Ureter (tissue), 1 donor: ENCODE measurements around a stretch of chr6.

- PRO-cap: no peak
Observed at GRCh38 chr6:139474839-139475047, 100.3 kb upstream of the CITED2 start.

- PRO-cap: no peak
Observed at GRCh38 chr6:139533496-139533978, 159.1 kb upstream of the CITED2 start.

- PRO-cap: no peak
Observed at GRCh38 chr6:139536659-139537704, 162.5 kb upstream of the CITED2 start.

DNA sequence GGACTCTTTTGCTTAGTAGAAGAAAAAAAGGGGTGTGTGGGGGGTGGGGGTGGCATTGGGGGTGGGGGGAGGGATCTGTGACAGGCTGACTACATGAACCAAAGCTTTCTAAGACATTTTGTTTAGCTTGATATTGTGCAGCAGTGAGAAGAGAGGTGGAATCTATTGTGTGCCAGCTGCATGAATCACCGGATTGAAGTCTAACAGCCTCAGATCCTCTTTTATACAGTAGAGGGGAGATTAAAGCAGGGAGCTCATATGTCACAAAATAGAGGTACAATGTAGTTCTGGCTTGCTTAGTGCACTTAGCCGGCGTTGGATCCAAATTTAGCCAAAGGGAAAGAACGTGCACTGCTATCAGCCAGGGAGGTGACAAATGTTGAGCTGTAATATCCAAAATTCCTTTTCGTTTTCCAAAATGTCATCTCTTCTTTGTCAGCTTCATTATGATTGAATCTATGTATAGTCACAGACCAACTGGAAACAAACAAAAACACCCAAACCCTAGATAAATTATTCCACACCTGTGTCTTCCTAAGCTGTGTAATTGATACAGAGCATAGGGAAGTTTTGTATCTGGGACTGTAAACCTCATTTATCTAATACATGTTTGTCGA is 404.3 kb upstream of the CITED2 start:
- PRO-cap: no peak

DNA sequence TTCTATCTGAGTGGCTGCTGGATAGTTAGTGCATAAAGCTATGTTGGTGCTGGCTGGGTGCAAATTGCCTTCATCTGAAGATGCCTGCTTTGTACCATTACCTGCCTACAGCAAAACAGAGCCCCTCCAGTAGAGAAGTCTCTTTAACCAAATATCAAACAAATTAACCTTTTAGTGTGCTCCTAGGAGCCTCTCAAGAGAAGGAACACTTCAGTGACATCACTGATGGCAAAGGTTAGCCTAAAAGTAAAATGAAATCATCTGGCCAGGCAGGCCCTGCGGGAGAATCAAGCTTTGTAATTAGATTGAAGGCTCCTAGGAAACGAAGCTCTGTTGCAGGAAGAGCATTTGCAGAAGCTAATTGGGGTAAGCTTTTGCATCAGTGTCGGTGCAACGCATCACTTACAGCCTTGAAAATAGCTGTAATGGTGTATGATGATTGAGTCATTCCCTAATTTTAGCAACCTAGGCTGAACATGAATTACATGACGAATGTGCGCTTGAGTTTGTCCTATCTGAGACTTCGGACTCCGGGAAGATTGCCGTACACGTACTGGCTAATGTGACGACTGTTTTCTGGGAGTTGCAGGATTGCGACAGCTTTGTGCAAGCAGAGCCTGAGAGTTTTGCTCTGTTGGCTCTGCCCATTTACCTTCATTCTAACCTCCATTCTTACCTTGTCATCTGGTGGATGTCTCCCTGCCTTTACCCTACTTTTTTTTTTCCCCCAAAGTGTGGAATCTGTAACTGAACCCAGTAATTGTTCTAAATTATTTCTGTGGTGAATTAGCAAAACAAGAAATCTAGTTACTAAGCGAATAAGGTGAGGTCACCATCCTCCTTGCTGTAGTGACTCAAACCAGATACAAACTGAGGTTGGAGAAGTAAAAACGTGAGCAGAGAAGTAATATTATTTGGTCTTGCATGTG is 675.8 kb upstream of the CITED2 start:
- PRO-cap: no peak

DNA sequence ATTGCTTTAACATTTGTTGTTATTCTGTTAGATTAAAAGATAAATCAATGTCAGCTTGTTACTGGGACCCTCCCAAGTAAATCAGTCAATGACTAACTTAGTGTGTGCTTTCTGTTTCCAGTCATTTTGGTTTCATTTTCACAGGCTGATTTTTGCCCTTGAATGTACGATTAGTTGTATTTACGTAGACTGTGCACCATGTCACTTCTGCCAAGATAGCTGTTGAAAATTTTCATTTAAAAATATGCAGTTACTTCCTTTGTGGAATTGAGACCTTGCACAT is 944.7 kb upstream of the CITED2 start:
- PRO-cap: no peak

- PRO-cap: no peak
Observed at GRCh38 chr6:140460171-140460776, 1085.8 kb upstream of the CITED2 start.

GRCh38 chr6:141359954-141360305 is 772.8 kb upstream of the GJE1 start:
- PRO-cap: no peak

DNA sequence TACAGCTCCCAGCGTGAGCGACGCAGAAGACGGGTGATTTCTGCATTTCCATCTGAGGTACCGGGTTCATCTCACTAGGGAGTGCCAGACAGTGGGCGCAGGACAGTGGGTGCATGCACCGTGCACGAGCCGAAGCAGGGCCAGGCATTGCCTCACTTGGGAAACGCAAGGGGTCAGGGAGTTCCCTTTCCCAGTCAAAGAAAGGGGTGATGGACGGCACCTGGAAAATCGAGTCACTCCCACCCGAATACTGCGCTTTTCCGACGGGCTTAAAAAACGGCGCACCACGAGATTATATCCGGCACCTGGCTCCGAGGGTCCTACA is 317.9 kb upstream of the GJE1 start:
- PRO-cap: no peak

DNA sequence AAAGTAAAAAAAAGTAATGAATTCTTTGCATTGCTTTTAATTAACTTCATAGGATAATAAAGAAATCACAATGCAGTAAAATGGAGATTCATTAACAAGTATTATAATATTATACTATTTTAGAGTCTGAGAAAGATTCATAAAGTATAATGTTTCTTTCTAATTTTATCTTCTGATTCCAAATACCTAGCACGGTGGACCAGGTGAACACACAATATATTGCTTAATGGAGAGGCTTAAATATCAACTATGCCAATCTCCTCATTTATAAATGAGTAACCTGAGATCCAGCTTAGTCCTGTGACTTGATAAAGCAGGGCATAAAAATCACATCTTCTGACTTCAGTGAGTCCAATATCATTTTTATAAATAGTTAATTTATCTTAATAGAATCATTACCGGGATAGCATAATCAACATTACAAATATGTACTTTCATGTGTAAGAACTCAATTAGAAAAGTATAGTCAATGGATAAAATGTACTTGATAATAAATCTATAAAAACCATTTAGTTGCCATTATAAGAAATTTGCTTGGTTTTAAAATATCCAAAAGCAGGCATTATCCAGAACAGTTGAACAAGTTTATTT is 144.4 kb upstream of the GJE1 start:
- PRO-cap: no peak

DNA sequence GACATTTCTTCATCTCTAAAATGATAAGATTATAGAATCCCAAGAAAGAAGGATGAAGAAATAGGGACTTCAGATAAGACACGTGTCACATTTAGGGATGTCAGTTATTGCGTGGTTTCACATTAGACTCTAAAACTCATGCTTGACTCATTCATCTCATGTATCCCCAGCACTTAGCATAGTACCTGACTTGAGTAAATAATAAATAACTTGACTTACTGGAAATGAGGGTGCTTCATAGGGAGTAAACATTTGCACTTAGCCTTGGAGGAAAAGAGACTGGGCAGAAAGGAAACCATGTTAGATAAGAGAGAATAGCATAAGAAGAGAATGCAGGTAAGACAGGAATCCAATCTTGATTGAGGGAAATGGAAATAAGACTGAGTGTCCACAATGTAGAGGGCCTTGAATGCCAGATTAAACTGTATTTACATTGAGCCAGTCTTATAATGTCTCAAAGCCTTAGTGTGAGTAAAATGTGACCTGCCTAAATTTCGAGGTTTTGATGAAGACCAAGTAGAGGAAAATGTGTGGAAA is 37.3 kb downstream of the VTA1 start:
- PRO-cap: no peak

GRCh38 chr6:142759996-142760927 is 184.7 kb downstream of the HIVEP2 start:
- PRO-cap: no peak

- PRO-cap: no peak
Observed at GRCh38 chr6:142772724-142773182, 172.2 kb downstream of the HIVEP2 start.

- PRO-cap: no peak
Observed at GRCh38 chr6:142878293-142878934, 66.6 kb downstream of the HIVEP2 start.

DNA sequence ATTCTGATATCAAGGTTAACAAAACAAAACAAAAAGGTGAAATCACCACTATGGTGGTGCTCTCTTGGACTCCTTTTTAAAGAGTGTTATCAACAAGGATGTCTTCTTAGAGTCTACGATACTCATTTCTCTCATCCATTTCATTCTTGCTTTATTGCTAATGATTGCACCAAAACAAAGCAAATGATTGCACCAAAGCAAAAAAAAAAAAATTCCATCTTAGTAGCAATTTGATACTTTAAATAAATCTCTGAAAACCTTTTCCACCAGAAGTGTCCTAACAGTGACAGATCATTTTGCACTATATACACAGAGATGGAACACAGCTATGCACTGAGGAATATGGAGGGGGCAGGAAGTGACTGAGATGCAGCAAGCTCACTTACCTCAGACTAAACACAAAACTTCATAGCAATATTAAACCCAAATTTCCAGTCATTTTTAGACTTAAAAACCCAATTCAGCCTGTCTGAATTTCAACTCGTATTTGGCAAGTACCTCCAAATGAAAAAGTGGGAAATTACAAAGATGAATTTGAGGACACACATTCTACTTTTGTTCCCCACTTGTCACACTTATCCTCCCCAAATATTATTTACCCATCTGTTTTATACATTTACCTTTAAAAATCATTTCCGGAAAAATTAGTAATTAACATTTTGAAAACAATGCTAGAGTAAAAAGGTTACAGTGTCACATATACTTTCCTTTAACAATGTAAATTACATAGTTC is 41.1 kb downstream of the HIVEP2 start:
- PRO-cap: no peak

- PRO-cap: no peak
Observed at GRCh38 chr6:142912978-142913469, 32.0 kb downstream of the HIVEP2 start.

GRCh38 chr6:142921981-142922536 is 22.9 kb downstream of the HIVEP2 start:
- PRO-cap: no peak

DNA sequence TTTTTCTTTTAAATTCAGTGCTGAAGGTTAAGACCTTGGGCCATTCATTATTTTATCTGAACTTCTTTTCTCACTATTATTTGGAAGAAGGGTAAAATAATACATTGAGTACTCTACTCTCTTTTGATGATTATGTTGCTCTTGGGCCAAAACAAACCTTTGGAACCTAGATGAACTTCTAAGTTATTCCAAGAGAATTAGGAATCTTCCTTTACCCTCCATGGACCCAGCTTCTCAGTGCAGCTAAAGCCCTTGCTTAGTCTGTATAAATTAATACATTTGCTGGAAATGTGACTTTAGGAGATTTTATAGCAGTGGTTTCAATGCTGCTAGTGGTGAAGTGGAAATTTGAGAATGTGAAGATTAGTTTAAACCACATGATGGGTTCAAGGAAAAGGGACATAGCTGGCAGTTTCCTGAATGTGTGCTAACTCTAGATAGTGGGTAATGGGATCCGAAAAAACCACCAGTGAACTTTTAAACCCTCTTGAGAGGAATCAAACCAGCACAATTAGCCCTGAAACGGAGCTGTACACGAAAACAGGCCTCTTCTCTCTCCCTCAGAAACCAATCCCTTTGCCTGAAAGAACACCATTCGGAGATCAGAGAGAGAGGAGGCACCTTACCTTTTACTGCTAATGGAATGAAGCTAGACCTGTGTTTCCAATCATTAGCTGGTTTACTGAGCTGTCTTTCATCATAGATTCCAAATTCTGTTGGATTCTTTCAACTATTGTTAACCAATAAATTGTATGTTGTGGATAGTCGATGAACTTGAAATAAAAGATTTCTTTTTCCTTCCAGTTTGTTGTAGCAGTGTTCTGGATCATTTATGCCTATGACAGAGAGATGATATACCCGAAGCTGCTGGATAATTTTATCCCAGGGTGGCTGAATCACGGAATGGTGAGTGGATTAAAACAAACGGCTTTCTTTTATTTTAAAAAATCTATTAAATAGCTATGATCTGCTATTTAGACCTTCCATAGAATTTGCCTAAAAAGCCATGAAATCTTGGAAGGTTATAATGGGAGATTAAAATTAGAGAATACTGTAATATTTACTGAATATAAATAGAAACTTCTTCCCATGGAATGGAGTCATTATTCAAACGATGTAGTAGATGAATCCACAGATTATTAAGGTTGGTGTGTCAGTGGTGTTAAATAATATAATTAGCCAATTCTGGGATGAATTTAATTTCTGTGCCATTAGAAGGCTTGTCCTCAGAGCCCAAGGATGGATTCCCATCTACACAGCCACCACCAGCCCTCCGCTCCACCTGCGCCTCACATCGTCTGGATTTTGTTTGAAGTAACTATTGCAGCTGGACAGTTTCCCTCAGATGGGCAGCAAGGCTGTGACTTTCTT is 104.1 kb downstream of the AIG1 start:
- PRO-cap: no peak

GRCh38 chr6:143456577-143456900 is 5.9 kb downstream of the PEX3 start:
- PRO-cap: no peak

GRCh38 chr6:143532679-143532968 is 21.1 kb upstream of the FUCA2 start:
- PRO-cap: no peak